Sigmoid colon (tissue), 4 donors: ENCODE results near the gene NOS3.

DNA sequence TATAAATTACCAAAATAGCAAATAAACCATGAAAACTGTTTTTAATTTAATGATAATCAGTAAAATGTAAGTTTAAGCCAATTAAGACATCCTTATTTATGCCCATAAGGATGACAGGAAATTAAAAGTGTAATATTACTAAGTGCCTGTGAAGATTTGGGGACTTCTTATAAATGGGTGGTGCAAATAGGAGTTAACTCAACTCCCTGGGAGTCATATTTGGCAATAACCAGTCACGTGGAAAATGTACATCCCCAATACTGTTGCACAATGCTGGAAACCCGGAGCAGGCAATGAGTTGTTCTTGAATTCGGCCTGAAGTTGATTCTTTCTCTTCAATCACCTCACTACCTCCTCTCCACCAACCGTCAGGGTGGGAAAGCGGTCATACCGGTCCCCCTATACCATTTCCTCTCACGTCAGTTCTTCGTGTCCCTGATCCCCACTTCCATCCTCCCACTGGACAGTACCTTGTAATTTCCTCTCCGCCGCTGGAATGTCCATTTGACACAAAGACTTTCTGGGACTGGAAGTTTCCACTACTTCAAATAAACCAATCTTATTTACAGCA lies 2.8 kb downstream of the GIMAP5 start:
- PRO-cap: no peak
- RAMPAGE, long total RNA, 4 experiments: no peak in any of the 4 experiments

DNA sequence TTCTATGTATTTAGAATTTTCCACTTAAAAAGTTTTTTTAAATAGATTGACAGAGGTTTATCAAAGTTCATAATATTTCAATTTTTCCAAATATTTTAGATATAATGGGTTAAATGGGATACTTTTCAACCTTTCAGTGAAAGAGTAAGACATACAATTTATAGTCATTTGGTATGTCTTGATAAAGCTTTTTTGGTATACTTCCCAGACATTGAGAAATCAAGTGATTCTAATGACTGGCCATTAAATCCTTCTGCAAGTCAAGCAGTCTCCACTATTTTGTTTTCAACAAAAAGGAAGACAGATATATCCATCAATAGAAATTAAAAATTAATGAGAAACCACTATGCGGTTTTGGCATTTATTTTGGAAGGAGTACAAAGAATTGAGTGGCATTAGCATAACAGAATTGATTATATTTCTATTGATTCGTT lies 31.4 kb downstream of the TMEM176B start:
- PRO-cap: no peak
- RAMPAGE, long total RNA, 4 experiments: no peak in any of the 4 experiments

DNA sequence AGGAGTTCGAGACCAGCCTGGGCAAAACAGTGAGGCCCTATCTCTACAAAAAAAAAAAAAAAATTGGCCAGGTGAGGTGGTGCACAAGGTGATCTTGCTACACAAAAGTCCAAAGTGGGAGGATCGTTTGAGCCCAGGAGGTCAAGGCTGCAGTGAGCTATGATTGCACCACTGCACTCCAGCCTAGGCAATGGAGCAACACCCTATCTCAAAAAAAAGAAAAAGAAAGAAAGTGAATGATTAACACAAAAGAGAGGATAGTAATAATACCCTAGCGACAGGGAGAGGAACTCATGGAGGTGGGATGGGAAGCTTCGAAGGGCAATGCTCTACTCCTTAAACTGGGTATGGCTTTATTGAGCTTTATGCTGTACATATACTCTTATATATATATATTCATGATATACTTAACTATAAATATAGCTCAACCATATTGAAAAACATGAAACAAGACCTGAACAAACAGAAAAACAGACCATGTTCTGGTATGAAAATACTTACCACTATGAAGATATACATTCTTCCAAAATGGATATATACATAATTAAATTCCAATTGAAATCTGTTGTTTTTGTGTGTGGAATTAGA lies 30.3 kb downstream of the TMEM176B start:
- PRO-cap: no peak
- RAMPAGE, long total RNA, 4 experiments: no peak in any of the 4 experiments

- PRO-cap: no peak
- RAMPAGE, long total RNA, 4 experiments: no peak in any of the 4 experiments
These were observed 22.9 kb downstream of the TMEM176A start for GRCh38 chr7:150823489-150823776.

DNA sequence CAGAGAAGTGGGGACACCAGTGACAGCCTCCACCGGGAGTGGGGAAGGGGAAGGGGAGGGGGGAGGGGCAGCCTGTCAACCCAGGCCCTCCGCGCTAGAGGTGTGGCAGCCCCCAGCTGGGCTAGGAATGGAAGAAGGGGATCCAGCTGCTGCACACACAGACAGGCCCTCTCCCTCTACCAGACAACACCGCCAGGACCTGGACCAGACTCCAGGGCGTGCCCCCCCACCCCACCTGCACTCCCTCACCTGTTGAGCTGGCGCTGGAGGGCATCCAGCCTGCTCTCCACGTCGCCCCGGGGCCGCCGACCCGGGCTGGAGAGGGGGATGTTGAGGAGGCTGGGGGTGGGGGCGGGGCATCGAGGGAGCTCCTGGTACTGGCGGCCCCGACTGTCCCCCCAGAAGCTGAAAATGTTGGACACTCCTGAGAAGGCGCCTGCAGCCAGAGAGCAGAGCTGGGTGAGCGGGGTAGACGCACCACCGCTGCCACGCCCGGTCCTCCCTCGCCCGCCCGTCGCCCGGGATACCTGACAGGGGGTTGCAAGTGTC lies 31.0 kb downstream of the KCNH2 start:
- PRO-cap: no peak
- RAMPAGE, long total RNA, 4 experiments: no peak in any of the 4 experiments

DNA sequence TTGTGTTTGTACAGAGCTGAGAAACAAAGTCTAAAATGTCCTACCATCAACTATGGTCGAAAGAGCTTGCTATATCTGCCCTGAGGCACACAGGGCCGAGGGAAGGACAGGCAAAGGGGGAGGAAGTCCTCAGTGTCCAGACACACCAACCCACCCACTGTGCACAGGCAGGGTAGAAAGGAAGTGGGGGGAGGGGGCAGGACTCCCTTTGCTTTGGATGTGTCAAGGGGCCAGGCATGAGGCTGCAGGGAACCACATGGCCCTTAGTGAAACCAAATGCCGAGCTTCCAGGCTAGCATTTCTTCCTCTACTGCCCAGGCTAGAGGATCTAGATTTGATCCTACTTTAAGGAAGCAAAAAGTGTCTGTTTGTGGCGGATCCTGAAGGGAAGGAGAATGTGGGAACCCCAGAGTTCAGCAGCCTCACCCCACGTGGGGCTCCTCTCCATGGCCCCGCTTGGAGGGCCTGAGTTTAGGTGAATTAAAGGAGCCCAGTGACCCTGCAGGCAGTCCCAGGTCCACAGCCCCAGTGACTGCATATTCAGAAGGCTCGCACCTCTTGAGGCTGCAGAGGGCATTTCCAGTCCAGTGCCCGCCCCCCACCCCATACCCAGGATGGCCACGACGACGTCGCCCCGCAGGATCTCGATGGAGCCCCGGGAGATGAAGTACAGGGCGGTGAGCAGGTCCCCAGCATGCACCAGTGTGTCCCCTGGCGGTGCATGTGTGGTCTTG lies 28.4 kb downstream of the KCNH2 start:
- PRO-cap: no peak
- RAMPAGE, long total RNA, 4 experiments: no peak in any of the 4 experiments

- PRO-cap: no peak
- RAMPAGE, long total RNA, 4 experiments: no peak in any of the 4 experiments
These were observed 23.5 kb downstream of the KCNH2 start for GRCh38 chr7:150954469-150955150.

GRCh38 chr7:150990524-150991391 lies at the start of gene NOS3:
Gene NOS3 (plus strand): TSS chr7:150991017.
- PRO-cap: no peak
- RAMPAGE, long total RNA, 4 experiments: no peak in any of the 4 experiments

DNA sequence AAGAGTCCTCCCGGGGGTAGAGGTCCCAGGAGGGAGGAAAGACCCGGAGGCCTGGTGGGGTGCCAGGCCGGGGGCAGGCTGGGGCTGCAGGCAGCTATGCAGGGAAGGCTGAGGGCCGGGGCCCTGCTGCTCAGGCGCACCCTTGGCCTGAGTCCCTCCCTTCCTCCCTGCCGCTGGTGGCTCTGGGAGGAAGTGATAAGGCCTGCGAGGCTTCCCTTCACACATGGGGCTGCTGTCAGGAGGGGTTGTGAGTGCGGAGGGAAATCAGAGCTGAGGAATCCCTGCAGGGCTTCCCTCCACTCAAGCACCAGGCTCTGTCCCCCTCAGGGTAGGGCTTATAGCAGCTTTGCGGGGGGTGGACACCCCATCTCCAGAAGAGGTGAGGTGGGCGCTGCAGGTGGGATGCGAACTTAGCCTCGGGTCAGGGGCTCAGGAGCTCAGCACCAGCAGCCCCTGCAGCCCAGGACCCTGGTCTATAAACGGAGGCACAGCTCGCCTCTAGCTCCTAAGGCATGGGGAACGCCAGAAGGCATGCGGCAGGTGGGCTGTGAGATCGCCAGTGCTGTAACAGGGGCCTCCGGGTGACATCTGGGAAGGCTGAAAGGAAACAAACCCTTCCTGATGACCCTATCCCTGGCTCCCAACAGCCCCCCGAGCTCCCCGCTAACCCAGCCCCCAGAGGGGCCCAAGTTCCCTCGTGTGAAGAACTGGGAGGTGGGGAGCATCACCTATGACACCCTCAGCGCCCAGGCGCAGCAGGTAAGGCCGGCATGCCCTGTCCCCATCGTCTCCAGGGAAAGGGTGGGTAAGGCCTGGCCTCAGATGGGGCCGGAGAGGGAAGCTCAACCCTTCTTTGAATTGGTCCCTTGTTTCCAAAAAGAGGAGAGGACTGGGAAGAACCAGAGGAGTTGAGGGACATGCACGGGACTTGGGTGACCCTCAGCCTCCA lies 4.0 kb downstream of the NOS3 start:
- PRO-cap: no peak
- RAMPAGE, long total RNA, 4 experiments: no peak in any of the 4 experiments

- PRO-cap: no peak
- RAMPAGE, long total RNA, 4 experiments: no peak in any of the 4 experiments
These were observed 14.6 kb downstream of the ATG9B start for GRCh38 chr7:151009687-151010185.

DNA sequence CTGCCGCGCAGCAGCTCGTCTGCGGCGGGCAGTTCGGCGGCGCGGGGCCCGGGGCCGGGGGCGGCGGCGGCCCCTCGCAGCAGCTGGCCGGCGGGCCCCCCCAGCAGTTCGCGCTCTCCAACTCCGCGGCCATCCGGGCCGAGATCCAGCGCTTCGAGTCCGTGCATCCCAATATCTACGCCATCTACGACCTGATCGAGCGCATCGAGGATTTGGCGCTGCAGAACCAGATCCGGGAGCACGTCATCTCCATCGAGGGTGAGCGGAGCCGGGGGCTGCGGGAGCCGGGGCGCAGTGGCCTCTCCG lies 493 bp downstream of the AGAP3 start:
- PRO-cap: no peak
- RAMPAGE, long total RNA, 4 experiments: start-site peak on the plus strand in 1 of 4 experiments, centred at position 136 of the sequence, 6 reads per replicate

- PRO-cap: no peak
- RAMPAGE, long total RNA, 4 experiments: no peak in any of the 4 experiments
These were observed 7.1 kb downstream of the AGAP3 start for GRCh38 chr7:151093371-151093733.

- PRO-cap: no peak
- RAMPAGE, long total RNA, 4 experiments: no peak in any of the 4 experiments
These were observed 23.2 kb downstream of the AGAP3 start for GRCh38 chr7:151109223-151110060.

GRCh38 chr7:151123309-151124283 lies 37.3 kb downstream of the AGAP3 start:
- PRO-cap: no peak
- RAMPAGE, long total RNA, 4 experiments: no peak in any of the 4 experiments

DNA sequence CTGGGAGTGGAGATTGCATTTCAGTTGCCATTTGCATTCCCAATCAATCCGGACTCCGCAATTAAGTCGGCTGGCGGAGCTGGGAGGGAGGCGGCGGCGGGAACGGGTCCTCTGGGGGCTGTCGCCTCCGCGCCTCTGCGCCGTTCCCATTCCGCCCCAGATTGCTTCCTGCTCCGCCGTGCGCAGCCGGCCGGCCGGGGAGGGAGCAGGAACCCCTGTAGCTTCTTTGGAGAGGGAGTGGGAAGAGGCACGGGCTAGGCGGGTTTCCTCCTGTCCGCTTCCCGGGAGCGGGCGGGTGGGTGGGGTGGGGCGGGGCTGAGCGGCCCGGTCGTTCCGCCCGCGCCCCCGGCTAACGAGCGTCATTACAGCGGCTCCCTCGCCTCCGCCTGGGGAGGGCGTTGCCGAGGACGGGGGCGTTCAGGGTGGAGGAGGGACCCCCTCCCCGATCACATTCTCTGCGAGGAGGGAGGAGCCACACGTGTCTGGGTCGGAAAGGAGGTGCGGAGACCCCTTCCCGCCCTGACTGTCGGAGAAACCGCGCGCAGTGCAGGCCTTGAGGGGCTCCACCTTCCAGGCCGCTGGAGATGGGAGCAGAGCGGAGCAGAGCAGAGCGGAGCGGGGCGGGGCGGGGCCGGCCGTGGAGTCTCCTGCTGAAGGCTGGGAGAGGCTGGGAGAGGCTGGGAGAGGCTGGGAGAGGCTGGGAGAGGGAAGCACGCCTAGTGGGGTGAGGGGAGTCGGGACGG lies 39.7 kb downstream of the AGAP3 start:
- PRO-cap: no peak
- RAMPAGE, long total RNA, 4 experiments: no peak in any of the 4 experiments

- PRO-cap: no peak
- RAMPAGE, long total RNA, 4 experiments: no peak in any of the 4 experiments
These were observed 20.0 kb downstream of the GBX1 start for GRCh38 chr7:151147176-151148246.

GRCh38 chr7:151232643-151233873 lies 775 bp downstream of the CHPF2 start:
- PRO-cap: no peak
- RAMPAGE, long total RNA, 4 experiments: no peak in any of the 4 experiments

DNA sequence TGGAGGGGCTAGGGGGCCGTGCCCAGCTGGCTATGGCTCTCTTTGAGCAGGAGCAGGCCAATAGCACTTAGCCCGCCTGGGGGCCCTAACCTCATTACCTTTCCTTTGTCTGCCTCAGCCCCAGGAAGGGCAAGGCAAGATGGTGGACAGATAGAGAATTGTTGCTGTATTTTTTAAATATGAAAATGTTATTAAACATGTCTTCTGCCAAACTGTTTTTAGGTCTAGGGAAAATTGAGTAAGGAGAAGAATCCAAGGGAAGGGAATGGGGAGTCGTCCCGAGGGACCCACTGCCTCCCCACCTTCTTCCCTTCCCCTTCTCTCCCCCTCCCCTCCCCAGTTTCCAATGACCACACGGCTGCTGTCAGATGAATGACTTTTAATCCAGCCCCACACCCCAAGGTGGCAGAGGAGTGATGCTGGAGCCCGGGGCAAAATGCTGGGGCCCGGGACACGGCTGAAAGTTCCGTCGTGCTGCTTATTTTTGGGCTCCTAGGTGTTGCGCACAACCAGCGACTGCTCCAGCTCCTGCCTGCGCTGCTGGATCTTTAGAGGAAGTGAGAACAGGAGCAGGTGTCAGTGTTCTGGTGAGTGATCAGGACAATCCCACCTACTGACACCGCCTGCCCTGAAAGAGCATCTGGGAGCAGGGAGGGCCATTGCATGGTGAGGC lies 6.5 kb downstream of the CHPF2 start:
- PRO-cap: no peak
- RAMPAGE, long total RNA, 4 experiments: no peak in any of the 4 experiments

GRCh38 chr7:151246942-151247892 lies 1.3 kb downstream of the SMARCD3 start:
- PRO-cap: no peak
- RAMPAGE, long total RNA, 4 experiments: no peak in any of the 4 experiments

DNA sequence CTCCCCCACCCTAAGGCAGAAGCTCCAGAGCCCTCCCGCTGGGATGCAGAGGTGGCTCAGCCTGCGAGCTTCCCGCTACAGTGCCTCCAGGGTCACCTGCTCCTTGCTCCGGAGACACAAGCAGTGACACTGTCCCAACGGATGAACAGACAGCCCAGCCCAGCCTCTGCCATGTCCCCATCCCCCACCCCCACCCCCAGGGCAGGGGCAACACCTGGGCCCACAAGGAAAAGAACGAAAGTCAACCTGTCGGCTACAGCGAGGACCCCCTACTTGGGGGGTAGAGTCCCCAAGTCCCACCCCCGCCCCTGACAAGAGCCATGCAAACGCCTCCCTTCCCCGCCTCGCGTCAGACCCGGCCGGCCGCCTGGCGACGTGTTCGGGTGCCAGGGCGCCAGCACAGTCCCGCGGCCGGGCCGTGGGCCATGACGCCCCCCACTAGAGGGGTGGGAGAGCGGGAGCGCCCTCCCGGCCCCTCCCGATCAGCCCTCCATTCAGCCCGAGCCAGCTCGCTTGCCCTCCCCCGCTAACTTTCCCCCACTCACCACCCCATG lies 477 bp downstream of the SMARCD3 start:
- PRO-cap: no peak
- RAMPAGE, long total RNA, 4 experiments: no peak in any of the 4 experiments